SEM (cell line): ENCODE measurements around a stretch of chr3.

- PRO-cap = no peak
Observed at GRCh38 chr3:112332725-112332943, 322 bp upstream of the CD200 start.

DNA sequence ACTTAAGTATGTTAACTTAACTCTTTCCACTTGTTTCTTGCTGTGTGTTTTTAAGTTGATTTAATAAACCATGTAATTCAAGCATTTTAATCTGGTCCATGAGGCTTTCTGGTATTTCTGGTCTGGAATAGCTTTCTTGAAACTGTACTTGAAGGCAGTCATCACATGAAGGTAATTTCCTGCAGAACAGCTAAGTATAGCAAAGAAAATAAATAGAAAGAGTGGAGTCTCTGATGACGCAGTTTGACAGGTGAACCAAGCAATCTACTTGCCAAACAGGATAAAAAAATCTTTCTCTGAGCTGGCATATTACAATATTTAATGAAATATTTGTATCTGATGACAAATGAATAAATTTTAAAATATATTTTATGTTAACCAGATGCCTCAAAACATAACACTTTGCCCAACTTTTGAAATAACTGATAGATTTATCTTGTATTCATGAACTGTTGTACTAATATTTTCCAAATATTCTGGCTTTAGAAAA is 74.8 kb downstream of the BTLA start:
- PRO-cap = no peak

DNA sequence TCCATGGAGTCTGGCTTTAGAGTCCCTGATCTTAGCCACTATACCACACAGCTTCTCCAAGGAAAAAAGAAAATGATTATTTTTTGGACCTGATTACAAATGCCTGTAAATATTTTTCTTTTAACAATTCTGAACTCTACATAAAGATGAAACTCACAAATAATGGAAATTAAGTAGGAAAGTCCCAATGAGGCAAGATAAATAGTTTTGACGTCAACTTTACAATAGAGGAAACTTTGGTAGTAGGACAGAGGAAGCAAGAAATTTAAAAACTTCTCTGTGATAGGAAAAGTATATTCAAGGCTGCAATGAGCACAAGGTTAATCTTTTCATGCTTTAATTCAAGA is 4.1 kb downstream of the BTLA start:
- PRO-cap = no peak

DNA sequence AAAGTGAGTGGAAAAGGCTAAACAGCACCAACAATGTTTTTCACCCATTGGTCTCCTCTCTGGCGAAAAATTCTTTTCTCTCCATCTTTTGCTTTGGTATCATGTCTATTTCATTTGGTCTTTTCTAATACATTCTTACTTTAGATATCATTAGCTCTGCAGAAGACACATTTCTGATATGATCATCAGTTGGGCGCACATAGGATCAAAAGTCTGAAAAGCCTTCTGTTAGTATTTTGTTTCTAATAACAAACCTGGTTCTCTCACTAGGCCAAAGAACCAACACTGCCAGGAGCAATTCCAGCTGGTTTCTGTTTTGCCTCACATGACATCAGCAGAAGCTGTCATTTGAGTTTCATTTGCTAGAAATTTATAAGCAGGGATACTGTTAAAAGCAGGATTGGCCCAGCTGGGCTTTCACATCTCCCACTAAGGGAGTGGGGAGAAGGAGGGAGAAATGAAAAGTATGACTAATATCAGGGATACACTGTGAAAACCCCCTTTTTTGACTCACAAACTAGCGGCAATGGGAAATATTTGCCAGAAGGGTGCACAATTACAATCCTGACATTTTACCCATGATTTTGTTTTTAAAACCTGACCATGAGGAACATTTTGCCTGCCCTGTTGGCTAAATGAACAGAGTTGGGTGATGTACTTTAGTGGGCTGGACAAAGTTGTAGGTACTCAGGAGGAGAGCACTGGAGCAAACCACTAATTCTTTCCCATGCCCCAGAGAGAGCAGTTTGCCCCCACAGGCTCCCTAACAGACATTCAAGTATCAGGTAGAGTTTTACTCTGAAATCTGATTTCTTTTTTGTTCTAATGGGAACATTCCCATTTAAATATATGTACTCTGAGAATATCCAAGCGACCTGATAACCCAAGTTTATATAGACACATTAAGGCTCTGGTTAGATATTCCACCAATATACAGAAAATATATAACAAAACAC is 5.2 kb downstream of the CCDC80 start:
- PRO-cap = no peak

DNA sequence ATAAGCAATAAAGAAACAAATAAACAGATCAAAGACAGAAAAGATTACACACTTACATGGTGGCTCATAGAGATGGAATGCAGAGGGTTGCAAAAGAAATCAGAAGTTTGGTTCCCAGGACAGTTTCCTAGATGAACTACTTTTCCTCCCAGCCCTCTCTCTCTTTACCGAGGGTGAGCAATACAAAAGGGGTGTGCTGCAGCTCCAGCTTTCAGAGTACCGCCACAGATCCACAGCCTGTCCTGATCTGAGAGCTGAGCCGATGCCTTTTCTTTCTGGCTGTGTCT is 729 bp downstream of the CCDC80 start:
- PRO-cap = no peak

DNA sequence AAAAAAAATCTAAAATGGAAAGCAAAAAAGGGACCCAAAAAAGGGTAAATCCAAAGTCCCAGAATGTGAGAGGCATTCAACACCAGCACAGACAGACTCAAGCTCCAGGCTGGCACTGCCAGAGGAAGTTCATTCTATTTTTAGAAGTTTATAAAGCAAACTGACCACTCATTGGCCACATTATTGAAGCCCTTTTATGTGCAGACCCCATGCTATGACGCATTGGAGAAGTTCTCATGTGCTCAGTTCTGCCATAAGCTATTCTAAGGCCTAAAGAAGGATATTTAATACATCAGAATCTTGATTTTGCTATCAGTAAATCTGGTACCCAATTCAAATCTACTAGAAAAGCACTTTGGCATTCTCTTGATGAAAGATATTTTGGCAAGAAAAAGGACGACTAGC is 17.6 kb upstream of the BOC start:
- PRO-cap = no peak

GRCh38 chr3:113245768-113246234 is 34.4 kb downstream of the BOC start:
- PRO-cap = bidirectional peak, plus-strand start at chr3:113245954, minus-strand start at chr3:113245911

DNA sequence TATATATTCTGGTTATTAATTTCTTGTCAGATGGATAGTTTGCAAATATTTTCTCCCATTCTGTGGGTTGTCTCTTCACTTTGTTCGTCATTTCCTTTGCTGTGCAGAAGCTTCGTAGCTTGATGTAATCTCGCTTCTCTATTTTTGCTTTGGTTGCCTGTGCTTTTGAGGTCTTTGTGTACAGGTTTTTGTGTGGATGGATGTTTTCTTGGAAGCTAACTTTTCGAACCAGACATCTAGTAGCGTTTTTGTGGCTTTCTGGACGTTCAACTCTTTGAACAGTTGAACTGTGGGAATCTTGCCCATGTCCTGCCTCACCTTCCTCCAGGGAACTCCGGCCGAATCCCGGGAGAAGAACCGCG is 70.7 kb downstream of the USF3 start:
- PRO-cap = no peak

DNA sequence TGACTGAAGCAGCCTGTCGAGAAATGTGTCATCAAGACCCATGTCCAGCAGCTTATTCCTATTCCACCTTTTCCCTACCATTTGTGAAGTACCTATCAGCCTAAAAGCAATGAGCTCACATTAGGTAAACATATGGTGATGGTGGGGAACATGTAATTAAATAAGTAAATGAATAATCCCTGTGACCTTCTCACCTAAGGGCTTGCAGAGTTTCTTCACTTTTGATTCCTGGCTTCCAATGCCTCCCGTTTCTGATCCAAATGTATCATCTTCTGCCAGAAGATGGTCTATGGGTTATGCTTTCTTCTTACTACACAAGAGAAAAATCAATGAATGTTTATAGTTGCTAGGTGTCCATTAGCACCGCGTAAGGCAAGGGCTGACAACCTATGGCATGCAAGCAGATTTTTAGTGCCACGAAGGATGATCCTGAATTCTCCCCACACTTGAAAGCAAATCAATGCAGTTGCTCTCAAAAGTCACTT is 19.3 kb downstream of the USF3 start:
- PRO-cap = no peak

GRCh38 chr3:113718110-113719245 is 22.0 kb upstream of the USF3 start:
- PRO-cap = no peak

DNA sequence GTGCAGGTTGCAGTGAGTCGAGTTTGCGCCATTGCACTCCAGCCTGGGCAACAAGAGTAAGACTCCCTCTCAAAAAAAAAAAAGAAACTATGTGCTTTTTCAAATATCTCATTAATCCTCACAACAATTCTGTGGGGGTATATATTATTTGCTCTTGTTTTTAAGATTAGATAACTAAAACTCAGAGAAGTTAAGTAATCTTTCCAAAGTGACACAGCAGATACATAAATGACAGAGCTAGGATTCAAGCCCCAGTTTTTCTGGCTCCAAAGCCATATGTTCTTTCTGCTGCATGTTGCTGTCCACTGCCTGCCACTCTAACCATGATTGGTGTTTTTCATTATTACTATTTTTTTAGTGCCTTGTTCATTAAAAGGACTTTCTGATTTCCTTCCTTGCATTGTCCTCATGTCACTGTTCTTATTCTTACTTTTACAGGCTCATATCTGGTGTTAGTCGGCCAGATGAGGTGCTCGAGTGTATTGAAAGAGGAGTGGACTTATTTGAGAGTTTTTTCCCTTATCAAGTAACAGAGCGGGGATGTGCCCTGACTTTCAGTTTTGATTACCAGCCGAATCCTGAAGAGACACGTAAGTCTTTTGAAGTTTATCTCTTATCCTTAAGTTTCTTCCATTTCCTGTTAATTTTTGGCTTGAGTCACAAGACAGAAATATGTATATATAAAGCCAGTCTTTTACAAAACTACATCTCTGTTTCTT is 23.1 kb downstream of the QTRT2 start:
- PRO-cap = no peak

- PRO-cap = no peak
Observed at GRCh38 chr3:114370305-114371092, 76.7 kb downstream of the TIGIT start.

DNA sequence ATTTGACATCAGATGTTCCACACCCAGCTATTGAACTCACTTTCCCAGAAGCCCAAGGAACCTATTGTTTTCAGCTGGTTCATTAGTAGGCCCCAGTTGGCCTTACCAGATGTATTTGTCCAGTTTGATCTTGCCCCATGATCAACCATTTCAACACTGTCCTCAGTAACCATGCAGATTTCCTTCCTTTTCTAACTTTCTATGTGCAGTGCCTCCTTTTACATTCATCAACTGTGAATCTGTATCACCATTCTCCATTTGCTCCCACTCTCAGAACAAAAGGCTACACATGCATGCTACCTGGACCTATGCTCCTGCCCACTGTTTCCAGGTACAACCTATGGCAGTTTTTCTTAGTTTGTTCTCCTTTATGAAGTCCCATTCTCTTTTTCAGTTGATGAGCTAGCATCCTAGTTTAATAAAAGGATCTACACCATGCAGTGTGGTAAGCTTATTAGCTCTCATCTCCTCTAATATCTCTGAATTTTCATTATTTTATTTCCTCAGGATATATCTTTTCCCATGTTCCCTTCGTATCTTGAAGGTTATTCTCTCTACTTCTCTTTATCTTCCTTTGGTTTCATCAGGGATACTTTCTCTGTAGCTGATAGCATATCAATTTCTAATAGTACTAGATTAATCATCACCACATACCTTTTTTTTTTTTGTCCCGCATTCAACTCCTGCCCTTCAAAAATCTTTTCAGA is 103.2 kb downstream of the TIGIT start:
- PRO-cap = no peak

DNA sequence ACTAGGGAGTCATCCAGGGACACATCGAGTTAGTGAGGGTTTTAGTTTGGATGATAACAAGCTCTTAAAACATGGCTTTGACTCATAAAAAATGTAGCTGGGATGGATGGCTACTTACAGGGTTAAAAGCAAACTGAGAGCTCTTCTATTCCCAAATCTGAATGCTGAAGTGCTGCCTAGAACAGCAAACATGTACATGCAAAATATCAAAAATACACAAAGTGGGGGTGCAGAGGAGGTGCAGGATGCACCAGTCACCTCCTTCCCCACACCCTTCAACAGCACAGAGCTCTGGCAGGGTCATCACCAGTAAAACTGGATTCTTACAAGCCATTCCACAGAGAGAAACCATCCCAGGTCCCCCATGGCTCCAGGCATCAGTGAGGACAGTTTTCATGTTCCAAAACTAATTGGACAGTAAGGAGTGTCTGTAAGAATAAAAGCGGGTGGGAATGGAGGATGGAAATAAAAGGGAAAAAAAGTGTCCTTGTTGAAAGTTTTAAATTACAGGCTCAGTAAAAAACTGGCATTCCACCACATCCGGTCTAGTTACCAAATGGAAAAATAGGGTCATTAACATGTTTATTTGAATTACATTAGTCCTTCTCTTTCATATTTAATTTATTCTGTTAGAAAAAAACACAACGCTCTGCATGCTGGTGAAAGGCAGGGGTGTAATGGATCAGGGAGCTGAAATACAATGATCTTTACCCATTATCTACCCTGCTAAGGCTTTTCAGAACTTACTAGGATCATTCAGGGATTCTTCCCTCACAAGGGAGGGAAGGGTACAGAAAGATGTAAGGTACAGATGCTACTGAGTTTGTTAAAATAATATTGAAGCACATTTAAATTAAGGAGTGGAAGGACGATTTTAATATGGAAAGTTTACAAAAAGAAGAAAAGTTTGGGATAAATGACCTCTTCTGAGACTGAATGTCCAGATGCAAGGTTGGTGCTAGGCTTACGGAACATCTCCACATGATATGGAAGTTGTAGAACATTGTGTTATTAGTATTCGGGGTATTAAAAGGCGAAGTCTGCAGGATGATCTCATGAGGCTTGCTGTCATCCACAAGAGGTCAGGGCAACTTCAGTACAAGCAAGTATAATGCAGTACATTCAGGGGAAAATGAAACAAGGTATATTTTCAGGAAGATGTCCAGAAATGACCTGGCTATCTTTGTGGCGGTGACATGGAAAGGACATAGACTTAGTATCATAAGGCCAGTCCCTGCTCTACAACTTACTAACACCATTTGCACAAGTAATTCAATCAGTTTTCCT is 117.6 kb downstream of the TIGIT start:
- PRO-cap = no peak

GRCh38 chr3:114419052-114419325 is 125.2 kb downstream of the TIGIT start:
- PRO-cap = no peak

GRCh38 chr3:114474869-114475386 is 181.1 kb downstream of the TIGIT start:
- PRO-cap = no peak

DNA sequence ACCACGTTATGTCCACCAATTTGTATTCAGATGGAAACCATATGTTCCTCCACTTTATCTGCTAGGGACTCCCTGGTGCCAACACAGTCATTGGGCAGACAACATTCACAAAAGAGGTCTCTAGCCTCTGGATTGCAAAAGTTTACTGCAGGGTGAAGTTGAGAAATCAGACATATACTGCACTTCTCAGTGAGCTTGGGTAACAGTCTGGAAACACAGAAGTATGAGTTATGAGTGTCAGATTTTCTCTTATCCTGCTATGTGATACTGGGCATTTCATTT is 387.7 kb downstream of the ZBTB20 start:
- PRO-cap = no peak

GRCh38 chr3:115068848-115069276 is 78.2 kb downstream of the ZBTB20 start:
- PRO-cap = no peak

DNA sequence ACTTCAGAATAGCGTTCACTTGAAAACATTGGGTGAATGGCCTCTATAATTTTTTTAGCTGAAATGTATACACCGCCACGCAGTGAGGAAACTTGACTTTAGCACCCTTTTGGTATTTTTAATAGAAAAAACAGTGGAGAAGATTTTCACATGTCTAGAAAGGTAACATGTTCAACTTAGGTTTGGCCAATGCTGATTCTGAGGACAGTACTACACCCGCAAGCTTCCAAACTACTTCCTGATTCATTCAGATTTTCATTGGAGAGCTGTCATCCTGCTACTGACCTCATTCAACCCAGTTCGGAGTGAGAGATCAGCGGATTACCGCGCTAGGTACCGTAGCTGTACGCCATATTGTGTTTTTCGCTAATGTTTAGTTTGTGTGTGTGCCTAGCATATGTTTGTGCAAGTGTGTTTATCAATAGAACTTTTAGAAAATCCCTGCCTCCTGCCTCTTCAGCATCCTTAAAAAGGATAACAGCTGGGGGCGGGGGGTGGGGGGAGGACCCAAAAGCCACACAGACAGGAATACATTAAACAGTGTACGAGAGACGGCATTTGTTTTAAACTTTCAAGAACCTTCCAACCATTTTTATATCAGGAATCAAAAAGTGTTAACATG is 1.1 kb downstream of the ZBTB20 start:
- PRO-cap = bidirectional peak, plus-strand start at position 298 of the sequence, minus-strand start at position 233 of the sequence

DNA sequence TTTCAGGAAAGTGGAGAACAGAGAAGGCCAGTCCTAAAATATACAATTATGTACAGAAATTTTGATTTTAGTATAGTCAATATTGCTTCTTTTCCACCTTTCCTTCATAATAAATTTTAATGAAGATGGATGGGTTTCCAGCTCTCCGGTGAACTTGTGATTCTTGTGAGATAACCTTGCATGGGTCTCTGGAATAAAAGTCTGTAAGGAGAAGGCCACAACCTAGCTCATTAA is 21.5 kb upstream of the ZBTB20 start:
- PRO-cap = no peak